ENCODE data around the gene CRK.

DNA sequence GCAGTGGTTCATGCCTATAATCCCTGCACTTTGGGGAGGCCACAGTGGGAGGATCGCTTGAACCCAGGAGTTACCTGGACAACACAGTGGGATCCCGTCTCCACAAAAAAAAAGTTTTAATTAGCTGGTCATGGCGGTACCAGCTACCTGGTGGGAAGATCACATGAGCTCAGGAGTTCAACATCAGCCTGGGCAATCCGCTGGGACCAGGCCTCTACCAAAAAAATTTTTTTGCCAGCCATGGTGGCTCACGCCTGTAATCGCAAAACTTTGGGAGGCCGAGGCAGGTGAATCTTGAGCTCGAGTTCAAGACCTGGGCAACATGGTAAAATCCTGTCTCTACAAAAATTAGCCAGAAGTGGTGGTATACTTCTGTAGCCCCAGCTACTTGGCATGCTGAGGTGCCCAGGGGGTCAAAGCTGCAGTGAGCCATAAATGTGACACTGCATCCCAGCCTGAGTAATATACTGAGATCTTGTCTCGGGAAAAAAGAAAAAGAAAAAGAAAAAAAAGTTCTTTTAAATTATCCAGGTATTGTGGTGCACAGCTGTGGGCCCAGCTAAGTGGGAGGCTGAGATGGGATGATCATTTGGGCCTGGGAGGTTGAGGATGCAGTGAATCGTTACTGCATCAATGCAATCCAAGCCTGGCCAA is 8.2 kb downstream of the YWHAE start:
- PRO-cap, result no peak
- RAMPAGE, long total RNA, result no peak

DNA sequence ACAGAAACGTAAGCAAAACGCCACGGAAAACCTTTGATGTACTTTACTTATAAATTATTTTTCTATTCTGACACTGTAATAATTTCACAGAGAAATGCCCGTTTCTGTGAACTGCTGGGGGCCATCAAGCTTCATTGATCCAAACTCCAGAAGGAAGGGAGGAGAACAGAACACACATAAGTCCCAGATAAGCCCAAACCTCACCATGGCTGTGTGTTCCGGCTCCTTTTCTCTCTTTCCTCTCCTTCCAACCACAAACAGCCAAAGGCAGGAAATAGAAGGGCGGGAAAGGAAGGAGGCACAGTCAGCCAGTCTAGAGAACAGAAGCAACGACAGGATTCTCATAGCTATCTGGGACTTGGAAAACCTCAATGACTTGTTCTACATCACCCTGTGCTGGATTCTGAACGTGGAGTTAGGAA is 9.1 kb downstream of the CRK start:
- PRO-cap, result no peak
- RAMPAGE, long total RNA, result no peak

- PRO-cap, result bidirectional peak, plus-strand start at chr17:1456458, minus-strand start at chr17:1456231
- RAMPAGE, long total RNA, result no peak
Observed at GRCh38 chr17:1455795-1456369, at the start of gene CRK. CRK (minus strand) TSS chr17:1456232.

GRCh38 chr17:1487798-1488935 is 4.3 kb downstream of the MYO1C start:
- PRO-cap, result bidirectional peak, plus-strand start at chr17:1488217, minus-strand start at chr17:1488071
- RAMPAGE, long total RNA, result no peak

DNA sequence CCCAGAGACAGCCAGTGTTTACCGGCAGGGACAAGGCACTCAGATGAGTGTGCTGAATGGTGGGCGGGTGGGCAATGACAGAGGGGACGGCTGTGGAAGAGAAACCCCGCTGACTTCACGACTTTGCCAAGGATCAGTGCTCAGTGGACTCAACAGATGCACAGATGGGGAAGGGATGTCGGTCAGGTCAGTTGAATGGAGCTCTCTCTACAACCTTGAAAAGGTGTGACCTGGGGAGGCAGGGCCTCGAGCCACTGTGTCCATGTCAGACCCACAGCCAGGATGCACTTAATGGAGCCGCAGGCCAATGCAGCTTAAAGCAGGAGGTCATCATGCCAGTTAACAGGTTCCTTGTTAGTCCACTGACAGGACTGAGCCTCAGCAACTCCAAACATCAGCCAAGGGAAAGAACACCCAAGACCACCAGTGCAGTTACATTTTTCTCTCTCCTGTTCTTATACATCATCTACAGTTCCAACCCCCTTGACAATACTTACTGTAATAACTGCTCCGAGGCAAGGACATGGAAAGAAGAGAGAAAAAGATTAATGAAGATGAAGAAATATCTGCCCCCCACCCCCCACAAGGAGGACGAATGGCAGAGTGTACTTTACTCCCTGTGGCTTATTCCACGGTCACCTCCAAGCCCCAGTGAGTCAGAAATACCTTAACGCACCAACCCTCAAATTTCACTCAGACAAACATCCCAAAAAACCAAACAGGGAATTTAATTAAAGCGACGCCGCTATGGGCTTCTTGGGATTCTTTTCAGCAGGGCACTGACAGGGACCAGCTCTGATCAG is 19.9 kb downstream of the PITPNA start:
- PRO-cap, result no peak
- RAMPAGE, long total RNA, result start-site peak on the minus strand centred at position 509 of the sequence, 7 bp wide, 14 reads; start-site peak on the minus strand centred at position 609 of the sequence, 63 bp wide, 10 reads

DNA sequence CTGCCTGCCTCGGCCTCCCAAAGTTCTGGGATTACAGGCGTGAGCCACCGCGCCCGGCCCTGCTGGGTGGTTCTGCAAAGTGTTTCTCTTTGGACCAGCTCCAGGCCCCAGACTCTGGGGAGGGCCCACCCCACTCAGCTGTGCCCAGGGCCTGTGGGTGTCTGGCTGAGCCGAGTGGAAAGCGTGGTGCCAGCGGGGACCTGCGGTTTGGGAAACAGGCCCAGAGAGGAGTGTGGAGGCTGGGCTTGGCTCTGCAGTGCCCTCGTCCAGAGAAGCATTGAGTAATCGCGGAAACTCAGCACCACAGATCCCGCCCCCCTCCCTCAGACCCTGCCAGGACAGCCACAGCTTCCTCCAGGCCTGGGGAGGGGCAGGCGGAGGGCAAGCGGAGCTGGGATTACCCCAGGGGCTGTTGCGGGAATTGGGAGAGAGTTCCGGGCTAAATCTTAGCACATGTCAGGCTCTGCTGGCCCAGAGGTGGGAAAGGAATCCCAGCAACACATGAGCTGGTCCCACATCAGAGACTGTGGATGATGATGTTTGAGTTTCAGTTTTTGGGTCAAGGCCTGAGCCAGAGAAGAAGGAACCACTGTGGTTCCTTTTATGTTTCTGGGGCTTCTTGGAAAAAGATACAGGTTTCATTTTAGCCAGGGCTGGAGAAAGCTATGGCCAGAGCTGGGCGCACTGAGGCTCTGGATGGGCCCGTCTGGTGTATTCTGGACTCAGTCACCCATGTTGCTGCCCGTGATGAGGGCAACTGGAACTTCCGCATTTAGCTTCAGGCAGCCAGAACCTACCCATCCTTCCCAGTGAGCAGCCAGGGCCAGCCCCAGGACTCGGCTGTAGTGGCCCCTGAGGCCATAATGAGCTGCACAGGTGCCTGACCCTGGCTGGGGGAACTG is 14.8 kb upstream of the PITPNA start:
- PRO-cap, result bidirectional peak, plus-strand start at position 357 of the sequence, minus-strand start at position 258 of the sequence
- RAMPAGE, long total RNA, result no peak

DNA sequence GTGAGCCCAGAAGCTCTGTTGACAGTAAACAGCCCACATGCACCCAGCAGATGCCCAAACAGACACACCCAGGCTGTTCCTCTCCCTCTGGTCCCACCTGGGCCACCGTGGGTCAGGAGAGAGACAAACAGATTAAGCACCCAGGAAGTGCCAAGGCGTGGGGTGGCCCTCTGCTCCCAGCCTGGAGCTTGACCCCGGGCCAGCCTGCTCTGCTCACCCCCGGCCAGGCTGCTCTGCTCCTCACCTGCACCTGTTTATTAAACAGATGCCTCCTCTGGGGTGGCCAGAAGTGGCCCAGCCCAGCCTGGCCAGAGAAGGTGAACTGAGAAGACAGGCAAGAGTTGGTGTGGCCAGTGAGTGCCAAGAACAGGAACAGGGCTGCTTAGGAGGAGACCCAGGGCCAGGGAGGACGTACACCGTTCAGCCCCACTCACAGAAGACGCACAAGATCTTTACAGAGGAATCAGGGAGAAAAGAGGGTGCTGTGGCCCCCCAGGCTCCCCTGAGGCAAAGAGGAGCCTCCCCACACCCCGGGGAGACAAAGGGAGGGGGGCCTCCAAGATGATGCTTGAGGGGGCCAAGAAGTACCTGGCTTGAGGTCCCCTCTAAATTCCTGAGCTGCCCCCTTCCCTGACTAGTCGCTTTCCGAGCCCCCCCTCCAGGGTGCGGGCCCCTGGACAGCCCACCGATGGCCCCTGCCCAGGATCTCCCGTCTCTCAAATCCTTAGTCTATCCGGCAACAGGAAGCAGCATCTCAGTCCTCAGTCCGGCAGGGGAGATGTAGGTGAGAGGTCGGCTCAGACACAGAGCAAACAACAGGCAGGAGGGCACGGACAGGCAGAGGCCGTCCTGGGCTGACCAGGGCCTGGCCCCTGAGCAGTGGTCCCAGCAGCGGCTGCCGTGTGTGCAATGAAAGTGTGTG is 7.7 kb downstream of the SLC43A2 start:
- PRO-cap, result no peak
- RAMPAGE, long total RNA, result no peak

- PRO-cap, result bidirectional peak, plus-strand start at chr17:1649236, minus-strand start at chr17:1648995; bidirectional peak, plus-strand start at chr17:1649606, minus-strand start at chr17:1649503
- RAMPAGE, long total RNA, result no peak
Observed at GRCh38 chr17:1649088-1649758, 443 bp downstream of the RILP start.

DNA sequence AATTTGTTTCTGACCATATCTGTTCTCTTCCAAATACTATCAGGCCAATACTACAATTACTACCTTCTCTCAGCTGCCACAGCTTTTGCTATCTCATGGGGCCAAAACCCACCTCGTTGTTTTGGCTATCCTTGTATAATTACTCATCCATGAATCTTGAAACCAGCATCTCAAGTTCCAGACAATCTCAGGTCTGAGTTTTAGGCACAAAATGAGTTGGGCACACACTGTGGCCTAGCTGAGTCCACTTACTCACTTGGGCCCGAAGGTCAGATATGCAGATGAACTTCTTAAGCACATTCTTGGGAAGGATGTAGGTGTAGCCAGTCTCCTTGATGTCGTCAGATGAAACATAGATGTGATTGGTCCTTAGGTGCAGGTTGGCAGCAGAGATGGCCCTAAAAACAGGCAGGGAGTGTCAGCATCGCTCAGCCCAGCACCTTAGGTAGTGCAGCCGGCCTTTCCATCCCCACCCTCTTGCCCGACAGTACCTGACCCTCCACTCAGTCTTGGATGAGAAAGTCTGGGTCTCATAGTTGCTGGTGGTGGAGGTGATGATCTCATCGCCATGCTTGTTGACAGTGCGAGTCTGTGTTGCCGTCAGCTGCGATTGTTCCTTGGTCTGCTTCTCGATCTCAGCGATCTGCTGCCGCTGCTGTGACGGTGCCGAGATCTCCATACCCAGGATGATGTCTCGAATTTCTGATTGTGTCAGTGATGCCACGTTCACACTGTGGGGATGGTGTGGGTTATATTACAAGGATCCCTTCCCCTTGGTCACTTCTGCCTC is 3.8 kb upstream of the RILP start:
- PRO-cap, result no peak
- RAMPAGE, long total RNA, result no peak

DNA sequence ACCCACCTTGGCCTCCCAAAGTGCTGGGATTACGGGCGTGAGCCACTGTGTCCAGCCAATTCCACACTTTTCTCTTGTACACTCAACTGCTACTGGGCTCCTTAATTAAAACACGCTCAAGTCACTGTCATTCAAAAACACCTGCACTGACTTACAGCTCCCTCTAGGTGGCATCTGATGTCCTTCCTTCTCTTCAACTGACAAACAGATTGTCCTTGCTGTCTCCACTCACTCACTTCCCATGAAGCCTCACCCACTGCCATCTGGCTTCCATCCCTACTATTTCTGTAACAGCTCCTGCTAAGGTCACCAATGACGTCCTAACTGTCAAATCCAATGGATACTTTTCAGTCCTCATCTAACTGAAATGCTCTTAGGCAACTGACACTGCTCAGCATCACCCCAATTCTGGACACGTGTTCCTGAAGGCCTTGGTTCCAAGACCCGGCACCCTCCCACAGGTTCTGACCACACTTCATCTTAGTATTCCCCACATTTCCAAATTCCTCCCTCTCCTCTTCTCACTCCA is 15.3 kb downstream of the PRPF8 start:
- PRO-cap, result no peak
- RAMPAGE, long total RNA, result no peak

DNA sequence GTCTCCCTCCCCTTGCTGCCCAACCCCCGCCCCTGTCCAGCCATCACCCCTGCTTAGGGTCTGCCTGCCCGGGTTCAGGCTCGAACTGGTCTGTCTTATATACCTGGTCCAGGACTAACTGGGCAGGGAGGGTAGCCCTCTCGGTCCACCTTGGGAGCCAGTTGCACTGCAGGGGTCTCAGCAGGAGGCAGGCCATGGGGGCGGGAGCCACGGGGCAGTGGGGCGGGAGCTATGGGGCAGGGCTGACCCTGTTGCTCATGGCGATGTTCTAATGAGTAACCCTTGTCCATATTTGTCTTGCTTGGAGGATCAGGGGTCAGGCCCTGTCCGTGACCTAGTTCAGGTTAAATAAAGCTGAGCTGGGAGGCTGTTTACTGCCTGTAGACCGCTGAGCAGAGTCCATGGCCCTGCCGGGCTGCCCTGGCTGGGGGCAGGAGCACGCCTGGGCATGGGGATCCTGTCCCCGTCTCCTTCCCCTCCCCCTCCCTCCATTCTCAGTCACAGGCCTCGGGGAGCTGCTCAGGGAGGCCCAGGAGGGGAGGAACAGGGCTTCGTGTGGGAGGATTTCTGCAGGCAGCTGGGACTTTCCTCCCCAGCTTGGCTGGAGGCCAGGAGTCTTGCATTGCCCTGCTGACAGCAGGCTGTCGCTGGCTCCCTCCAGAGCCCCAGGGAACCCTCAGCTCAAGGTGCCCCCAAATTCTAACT is 6.3 kb upstream of the SERPINF2 start:
- PRO-cap, result no peak
- RAMPAGE, long total RNA, result no peak

- PRO-cap, result no peak
- RAMPAGE, long total RNA, result no peak
Observed at GRCh38 chr17:1754651-1755505, 7.0 kb upstream of the SERPINF1 start.

GRCh38 chr17:1879160-1879710 is 49.4 kb downstream of the RPA1 start:
- PRO-cap, result no peak
- RAMPAGE, long total RNA, result no peak

DNA sequence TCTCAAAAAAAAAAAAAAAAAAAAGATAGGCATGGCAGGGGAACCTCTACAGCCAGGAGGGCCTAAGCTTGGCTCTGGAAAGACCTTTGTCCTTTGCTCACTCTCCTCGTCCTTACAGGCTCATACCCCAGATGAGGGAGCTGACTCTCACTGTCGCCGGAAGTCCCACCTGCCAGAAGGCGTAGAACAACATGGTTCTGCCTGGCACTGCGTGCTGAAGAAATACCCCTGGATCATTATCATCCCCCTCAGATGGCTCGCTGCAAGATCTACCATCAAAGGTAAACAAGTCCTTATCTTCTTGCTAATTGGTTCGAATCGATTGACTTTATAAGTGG is 29.7 kb downstream of the RTN4RL1 start:
- PRO-cap, result no peak
- RAMPAGE, long total RNA, result no peak

DNA sequence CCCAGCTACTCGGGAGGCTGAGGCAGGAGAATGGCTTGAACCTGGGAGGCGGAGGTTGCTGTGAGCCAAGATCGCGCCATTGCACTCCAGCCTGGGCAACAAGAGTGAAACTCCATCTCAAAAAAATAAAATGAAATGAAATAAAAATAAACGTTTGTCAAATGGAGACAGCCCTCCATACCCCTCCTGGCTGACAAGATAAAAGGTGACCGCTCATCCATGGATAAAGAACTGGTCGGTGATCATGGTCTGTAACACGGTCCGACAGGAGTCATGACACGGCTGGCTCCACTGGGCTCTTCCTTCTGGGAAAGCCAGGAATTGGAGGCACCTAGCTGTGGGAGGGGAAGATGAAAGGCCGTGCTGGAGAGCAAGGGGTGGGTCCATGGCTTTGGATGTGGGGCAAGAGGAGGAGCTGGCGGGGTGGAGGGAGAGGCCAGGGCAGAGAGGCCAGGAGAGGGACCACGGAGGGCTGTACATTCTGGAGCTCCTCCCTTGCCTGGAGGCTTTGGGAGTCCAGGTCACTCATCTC is 13.9 kb downstream of the RTN4RL1 start:
- PRO-cap, result bidirectional peak, plus-strand start at position 444 of the sequence, minus-strand start at position 307 of the sequence
- RAMPAGE, long total RNA, result no peak

- PRO-cap, result bidirectional peak, plus-strand start at chr17:2061178, minus-strand start at chr17:2061102
- RAMPAGE, long total RNA, result no peak
Observed at GRCh38 chr17:2060628-2061205, 5.8 kb downstream of the HIC1 start.

DNA sequence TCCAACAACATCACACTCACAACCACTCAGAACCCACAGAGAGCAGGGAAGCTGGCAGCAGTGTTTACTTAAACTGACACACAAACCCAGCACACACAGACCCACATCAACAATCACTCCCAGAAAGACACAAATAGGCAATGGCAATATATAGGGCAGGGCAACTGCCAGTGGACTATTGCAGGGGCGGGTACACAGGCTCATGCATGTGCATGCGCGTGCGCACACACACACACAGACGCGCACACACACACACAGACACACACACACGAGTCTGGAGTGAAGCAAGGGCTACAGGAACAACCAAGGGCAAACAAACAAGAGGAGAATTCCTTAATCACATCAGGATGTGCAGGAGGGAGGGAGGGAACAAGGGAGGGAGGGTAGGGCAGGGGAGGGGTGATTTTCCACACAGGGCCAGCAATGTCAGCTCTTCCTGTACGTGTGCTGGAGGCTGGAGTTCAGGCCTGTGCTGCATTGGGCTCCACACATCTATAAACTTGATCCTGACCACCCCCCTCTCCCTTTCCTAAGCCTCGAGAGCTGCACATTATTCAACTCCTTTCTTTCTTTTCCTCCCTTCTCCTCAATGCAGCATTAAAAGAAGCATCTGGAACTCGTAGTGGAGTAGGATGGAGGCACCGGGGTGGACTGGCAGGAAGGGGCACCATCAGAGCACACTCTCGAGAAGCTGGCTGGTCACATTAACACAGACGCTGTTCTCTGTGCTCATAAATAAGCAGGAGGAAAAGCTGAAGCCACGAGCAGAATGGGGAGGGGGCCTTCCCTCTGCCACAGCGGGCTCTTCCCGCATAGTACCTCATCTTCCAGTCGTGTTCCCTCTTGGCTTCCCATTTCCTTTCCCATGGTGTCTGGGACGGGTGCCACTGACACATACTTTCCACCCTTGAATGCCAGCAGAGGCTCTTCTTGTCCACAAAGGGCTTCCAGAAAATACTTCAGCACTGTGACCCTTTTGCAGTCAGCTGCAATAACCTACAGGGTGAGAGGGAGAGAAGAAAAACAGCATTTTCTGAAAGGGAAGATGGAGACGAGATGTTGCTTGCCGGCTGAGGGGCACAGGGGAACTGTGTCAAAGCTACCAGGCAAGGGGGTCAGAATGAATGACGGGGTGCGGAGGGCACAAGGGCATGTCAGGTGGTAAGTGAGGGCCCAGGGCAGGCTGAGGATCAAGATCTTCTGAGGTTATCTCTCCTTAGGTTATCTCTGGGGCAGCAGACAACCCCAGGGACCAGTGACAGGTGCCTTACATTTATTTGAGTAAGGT is 30.4 kb downstream of the HIC1 start:
- PRO-cap, result no peak
- RAMPAGE, long total RNA, result start-site peak on the minus strand centred at position 919 of the sequence, 132 bp wide, 25 reads

GRCh38 chr17:2091034-2091483 is 36.2 kb downstream of the HIC1 start:
- PRO-cap, result no peak
- RAMPAGE, long total RNA, result no peak

GRCh38 chr17:2299392-2299607 is 4.3 kb downstream of the SMG6 start:
- PRO-cap, result no peak
- RAMPAGE, long total RNA, result no peak

DNA sequence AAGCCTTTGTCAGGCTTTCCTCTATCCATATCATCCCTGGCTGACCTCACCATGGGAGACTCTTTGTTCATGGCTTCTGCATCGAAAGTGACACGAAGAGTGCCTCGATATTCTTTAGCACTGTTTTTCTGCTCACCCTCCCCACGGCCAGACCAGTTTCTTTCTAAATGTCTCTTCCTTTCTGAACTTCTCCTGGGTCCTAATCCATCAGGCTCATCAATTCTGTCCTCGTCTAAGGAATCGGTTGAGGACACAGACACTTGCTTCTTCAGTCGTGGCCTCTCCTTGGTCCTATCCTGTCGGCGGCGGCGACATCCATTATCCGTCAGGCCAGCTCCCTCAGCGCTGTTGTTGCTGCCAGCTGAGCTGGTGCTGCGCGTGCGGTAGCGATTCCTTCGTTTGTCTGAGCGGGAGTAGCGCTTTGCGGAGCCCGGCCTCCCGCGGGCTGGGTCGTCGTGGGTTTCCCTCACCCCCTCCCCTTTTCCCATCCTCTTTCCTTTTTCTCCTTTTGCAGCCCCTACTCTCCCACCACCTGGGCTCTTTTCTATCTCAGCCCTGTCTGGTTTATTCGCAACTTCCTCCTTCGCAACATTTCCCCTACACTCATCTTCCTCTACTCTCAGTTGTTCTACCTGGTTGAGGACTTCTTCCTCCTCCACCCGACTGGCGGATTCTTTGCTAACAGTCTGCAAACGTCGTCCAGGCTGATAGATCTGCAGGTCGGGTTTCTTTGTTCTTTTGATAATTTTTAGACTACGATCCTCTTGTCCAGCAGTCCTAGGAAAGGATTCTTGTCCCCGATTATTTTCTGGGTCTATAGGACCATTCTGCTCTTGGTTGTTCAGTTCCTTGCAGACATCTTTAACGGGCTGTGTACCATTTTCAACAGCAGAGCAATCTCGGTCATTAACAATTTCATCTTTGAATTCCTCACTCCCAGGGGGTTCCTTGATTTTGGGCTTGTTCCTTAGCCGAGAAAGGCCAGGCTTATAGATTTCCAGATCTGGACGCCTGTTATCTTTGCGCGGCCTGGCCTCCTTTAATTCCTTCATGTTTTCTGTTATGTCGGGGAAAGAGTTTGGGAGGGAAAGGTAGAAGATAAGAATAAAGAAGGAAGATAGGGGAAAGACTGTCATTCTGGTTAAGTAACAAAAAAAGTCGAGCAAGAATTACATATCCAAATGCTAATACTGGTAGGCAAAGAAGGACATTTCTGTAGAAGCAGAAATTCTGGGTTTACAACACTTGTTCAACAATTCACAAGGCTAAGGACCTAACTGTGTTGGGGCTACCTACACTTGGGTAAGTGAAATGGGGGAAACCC is 3.5 kb downstream of the SMG6 start:
- PRO-cap, result no peak
- RAMPAGE, long total RNA, result start-site peak on the minus strand centred at position 336 of the sequence, 63 bp wide, 23 reads; start-site peak on the minus strand centred at position 811 of the sequence, 113 bp wide, 69 reads; start-site peak on the minus strand centred at position 1,003 of the sequence, 9 bp wide, 22 reads

All from vagina (tissue), 1 donor.